Placental pericyte (primary cell): ENCODE measurements around a stretch of chr13.

DNA sequence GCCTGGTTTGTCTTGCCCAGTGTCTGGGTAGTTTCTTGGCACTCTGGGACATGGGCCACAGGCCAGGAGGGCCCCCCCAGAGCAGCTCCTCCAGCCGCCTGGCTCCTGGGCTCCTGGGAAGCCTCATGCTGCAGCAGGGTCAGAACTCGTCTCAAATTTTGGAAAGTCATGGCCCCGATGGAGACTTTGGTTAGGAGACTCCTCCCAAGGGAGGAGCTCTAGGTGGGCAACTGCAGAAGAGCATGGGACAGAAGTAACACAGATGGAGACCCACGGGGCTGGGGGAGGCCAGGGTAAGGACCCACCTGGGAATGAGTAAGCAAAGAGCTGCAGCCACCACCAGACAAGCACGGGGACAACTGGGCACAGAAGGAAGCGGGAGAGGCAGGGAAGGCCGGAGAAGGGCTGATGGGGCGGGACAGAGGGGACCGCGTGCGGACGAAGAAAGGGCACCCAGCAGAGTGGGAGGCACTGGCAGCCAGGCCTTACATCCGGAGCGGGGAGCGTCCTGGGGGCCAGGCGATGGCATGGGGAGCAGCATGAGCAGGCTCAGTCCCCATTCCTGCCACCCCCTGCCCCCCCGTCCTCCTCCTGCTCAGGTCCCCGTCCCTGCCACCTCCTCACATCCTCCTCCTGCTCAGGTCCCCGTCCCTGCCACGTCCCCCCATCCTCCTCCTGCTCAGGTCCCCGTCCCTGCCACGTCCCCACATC lies 2.9 kb downstream of the PROZ start:
- CAGE, long polyA plus RNA = no peak

DNA sequence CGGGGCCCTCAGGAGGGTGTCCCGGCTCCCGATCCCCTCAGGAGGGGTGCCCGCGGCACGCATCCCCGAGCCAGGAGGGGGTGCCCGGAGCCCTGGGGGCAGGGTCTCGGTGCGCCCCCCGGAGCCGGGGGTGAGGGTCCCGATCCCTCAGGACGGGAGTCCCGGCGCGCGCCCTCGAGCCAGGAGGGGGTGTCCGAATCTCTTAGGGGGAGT lies 297 bp upstream of the CUL4A start:
- CAGE, long polyA plus RNA = no peak

DNA sequence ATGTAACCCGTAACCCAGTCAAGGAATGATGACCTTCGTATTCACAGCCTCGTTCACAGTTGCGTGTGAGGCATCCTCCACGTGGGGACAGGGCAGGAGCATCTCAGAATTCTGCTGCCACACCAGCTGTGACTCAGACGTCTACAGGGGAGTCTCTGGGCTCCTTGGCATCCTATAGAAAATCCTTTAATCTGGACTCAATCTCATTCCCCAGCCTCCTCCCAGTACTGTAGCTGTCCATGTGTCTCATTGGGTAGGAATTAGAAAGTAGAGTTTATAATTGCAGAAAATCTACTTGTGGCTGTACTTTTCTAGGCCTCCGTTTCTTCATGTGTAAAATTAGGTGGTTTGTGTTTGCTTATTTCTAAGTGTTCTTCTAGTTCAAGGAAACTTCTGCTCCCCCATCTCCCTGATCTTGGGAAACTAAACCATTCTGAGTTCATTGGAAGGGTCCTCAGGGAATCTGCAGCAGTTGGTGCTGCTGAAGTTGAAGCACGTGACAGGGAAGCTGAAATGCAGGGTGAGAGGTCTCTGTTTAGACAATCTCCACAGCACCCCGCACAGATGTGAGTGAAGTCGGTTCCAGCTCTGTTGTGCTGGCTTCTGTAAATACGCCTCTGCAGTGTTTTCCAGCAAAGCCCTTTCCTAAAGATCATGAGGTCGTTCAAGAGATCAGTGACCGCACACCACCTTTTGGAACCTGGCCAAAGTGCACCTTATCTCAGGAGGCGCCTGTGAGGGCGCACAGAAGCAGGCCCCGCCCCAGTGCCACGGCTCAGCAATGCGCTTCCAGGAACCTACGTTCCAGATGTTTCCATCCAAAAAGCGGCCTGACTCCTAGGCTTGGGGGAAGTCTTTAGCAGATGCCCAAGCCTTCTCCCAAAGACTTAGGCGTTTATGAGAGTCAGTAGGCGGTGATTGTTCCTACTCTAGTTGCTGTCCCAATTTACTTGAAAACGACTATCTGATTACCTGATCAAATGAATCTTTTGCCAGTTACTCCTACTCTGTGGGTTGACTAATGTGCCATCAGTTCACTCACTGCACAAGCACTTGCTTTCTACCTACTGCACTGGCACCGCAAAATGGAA lies 10.6 kb downstream of the CUL4A start:
- CAGE, long polyA plus RNA = no peak

DNA sequence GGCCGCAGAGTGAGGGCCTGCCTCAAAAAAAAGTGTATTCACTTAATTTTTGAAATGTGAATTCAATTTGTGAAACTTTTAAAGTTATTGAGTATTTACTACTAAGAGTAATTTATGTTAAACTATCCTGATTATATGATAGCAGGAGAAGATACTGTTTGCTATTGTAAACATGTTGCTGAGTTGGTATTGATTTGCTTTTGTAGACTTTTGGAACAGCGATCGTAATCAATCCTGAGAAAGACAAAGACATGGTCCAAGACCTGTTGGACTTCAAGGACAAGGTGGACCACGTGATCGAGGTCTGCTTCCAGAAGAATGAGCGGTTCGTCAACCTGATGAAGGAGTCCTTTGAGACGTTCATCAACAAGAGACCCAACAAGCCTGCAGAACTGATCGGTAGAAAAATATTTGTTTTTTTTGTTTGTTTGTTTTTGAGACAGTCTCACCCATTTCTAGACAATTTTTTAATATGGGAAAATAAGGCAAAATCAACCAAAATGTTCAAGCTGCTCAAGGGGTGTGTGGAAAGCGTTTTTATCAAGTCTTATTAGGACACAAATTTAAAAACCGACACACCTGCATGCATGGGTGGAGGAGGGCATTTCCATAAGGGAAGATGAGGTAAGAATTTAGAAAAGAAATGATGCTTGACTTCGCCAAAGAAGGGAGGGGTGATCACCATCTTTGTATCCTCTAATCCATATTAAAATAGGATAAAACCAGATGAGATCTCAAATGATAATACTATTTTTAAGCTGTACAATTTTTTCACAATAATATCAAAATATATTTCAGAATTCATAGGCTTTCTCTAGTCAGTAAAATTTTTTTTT lies 33.6 kb downstream of the CUL4A start:
- CAGE, long polyA plus RNA = no peak

GRCh38 chr13:113245757-113246143 lies 36.3 kb downstream of the CUL4A start:
- CAGE, long polyA plus RNA = no peak

DNA sequence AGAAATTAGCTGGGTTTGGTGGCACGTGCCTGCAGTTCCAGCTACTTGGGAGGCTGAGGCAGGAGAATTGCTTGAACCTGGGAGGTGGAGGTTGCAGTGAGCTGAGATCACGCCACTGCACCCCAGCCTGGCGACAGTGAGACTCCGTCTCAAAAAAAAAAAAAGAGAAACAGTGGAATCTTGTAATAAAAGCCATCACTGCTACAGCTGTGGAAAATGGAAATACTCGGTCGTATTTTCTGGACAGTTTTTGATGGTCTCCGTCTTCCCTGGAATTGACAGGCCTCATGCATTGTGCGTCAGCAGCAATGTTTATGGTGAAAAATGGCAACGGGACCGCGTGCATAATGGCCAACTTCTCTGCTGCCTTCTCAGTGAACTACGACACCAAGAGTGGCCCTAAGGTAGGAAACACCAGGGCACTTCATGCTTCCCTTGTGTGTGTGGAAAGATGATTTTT lies 9.2 kb downstream of the LAMP1 start:
- CAGE, long polyA plus RNA = no peak

DNA sequence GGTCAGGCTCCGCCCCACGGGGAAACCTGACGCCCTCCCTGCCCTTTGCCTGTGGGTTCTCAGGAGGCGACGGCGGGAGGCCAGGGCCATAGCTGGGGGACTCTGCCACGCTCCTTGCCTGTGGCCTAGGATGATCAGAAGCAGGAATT lies 41.3 kb upstream of the GRTP1 start:
- CAGE, long polyA plus RNA = no peak

DNA sequence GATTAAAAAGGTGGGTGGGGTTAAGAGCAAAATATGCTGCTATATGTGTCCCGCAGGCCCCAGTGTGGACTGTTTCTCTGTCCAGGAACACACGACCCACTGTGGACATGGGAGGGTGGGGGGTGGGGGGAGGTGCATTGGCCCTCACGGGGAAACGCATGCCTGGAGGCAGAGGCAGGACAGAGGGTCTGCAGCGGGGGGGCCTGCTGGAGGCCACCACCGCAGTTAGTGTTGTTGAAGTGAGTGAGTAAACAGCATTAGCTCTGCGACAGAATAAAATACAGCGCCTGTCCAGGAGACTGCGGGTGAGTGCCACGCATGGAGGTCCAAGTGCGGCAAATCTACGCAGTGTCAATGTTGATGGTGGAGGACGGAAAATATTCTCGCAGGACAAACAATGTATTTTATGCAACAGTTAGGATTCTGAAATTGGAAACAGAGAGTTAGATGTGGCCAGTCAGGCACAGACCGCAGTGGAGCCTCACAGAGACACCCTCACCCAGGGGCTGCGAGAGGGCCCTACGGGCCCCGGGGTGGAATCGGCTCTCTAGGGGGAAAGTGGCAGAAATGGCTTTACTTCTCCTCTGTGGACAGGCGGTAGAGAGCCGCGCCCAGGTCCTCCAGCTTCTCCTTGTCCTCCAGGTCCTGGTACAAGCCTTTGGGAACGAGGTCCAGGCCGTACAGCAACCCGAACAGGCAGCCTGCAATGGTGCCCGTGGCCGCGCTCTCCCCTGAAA lies 30.9 kb downstream of the ADPRHL1 start:
- CAGE, long polyA plus RNA = no peak

GRCh38 chr13:113429669-113429868 lies 23.7 kb downstream of the ADPRHL1 start:
- CAGE, long polyA plus RNA = no peak

DNA sequence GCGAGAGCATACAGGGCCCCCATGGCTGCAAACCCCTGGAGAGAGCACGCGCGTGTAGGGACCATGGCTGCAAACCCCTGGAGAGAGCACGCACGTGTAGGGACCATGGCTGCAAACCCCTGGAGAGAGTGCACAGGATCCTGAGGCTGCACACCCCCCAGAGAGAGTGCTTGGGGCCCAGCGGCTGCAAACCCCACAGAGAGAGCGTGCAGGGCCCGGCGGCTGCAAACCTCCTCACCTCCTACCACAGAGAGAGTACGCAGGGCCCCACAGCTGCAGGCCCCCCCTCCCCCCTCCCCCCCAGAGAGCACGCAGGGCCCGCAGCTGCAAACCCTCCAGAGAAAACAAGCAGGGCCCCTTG lies 7.5 kb downstream of the ADPRHL1 start:
- CAGE, long polyA plus RNA = no peak

- CAGE, long polyA plus RNA = no peak
Measured at GRCh38 chr13:113585116-113585989, 800 bp downstream of the TFDP1 start.

- CAGE, long polyA plus RNA = no peak
Measured at GRCh38 chr13:113607044-113607734, 22.6 kb downstream of the TFDP1 start.

GRCh38 chr13:113736090-113736859 lies 22.8 kb upstream of the TMEM255B start:
- CAGE, long polyA plus RNA = no peak

DNA sequence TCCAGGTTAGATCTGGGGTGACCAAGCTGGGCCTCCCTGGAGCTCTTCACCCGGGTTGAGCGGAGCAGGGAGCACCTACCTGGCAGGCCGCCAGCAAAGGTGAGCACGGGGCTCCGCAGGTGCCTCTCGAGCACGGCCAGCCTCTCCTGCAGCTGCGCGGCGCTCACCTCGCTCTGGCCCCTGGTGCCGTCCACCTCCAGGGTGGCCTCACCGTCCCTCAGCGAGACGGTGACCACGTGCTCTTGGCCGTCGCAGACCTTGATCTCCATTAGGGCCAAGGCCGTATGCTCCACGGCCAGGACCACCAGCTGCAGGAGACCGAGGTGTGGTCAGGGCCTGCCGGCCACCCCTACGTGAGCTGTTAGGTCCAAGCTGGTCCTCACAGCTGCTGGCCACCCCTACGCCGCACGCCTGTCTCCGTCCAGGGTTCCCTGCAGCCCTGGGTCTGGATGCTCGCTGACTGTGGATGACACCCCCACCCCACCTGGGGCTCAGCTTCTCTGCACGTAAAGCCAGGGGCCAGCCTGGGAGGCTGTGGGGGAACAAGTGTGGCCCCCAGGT lies 41.9 kb downstream of the GAS6 start:
- CAGE, long polyA plus RNA = no peak

GRCh38 chr13:113839514-113840444 lies 24.1 kb downstream of the GAS6 start:
- CAGE, long polyA plus RNA = no peak

GRCh38 chr13:113861637-113862061 lies 2.2 kb downstream of the GAS6 start:
- CAGE, long polyA plus RNA = no peak

DNA sequence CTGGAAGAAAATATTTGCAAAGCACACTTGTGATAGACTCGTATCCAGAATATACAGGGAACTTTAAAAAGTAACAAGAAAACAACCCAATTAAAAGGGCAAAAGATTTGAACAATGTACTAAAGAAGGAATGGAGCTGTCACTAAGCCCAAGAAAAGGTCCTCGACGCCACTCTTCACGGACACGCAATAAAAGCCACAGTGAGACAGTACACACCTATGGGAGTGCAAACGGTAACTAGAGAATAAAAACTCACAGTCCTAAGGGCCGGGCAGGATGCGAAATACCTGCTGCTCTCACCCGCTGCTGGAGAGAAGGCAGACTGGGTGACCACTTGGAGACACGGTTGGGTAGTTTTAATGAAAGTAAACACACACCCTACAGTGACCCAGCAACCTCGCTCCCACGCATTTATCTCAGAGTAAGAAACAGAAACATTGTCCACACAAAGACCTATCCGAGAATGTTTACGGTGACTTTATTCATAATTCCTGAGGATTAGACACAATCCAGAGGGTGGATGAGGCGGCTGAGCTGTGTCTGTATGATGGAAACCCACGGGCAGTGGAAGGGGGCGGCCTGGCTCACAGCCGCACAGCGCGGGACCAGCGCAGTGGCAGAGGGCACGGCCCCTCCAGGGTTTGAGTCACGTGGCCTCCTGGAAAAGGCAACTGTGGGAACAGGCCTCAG lies 73.4 kb upstream of the C13orf46 start:
- CAGE, long polyA plus RNA = no peak

DNA sequence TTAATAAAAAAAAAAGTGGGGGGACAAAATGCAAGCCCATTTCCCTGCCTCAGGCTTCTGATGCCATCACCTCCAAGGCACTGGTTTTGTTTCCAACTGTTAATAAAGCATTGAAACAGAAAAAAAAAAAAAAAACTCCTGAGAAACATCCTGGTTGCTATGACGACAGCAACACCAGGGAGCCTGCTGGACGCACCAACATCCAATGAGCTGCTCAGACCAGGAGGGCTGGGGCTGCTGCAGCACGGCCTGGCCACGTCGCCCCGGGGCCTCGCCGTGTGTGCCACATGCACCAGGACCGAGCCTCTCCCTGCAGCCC lies 54.6 kb downstream of the RASA3 start:
- CAGE, long polyA plus RNA = no peak

GRCh38 chr13:114093525-114094491 lies 38.6 kb downstream of the RASA3 start:
- CAGE, long polyA plus RNA = no peak

GRCh38 chr13:114109538-114110107 lies 22.8 kb downstream of the RASA3 start:
- CAGE, long polyA plus RNA = no peak